ENCODE measurements around the genes S100A1 and C1orf43.

DNA sequence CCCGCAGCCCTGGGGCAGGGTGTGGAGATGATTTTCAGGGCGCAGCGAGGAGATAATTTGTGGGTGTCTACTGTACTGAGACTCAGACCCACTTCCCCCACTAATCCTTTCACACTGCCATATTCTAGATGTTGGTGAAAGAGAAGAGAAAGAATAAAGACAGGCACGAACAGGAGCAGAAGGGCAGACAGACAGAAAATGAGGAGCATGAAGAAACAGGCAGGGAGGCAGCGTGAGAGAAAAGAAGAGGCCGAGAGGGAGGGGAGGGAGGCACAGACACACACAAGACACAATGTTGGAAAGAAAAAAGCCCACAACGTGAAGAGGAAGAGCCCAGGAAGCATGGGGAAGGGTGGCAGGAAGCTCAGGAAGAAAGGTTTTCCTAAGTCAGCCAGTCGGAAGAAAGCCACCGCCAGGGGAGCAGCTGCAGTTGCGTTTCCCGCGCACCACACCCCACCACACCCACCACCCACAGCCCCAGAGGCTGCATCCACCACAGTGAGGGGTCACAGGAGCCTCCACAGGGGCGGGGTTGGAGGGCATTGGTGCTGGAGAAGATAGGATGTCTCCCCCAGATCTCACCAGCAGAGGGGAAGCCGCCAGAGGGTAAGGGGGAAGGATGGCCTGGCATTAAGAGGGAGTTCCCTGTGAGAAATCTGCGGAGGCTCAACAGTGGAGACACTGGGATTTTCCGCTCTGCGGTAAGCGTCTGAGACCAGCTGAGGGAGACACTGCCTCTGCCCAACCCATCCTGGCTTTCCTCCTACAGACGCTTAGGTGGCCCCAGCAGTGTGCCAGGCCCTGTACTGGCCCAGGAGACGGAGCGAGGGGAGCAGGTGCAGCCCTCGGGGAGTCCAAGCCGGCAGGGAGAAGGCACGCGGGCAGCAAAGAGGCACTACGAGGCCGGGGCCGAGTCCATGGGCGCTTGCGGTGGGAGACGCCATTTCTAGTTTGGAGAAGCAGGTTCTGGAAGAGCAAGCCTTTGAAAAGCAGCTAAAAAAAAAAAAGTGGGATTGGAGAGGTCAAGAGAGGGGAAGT, 20.0 kb downstream of the PGLYRP3 start:
- PRO-cap, 2 experiments: no peak in any of the 2 experiments

- PRO-cap, 2 experiments: no peak in any of the 2 experiments
Observed at GRCh38 chr1:153356973-153357300, 717 bp upstream of the S100A9 start.

DNA sequence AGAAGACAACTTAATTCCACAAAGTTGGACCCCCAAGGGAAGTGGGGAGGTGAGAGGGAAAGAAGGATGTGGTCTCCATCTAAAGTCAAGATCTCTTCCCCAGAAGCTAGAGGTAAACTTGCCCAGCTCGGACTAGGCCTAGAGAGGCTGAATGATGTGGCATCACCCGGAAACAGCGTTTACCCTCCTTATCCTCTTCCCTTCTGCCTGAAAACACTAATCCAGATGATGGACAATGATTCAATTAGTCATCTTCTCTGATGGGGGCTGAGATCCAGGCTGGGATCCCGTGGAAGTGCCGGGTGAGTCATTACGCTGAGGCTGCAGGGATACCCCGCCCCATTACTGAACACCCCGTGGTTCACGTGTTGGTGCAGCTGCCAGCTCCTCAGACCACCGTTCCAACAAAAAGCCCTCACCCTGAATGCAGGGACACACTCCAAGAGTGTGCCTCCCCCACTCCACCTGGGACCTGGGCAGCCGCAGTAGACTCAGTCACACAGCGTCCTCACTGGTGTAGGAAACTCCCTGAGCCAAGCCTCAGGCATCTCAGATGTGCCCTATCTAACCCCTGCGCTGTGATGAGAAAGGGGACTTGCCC, 2.1 kb downstream of the S100A6 start:
- PRO-cap, 2 experiments: peak in 1 of 2 experiments; most common plus-strand start position 357 of the sequence (in 1); most common minus-strand start position 406 of the sequence (in 1)

DNA sequence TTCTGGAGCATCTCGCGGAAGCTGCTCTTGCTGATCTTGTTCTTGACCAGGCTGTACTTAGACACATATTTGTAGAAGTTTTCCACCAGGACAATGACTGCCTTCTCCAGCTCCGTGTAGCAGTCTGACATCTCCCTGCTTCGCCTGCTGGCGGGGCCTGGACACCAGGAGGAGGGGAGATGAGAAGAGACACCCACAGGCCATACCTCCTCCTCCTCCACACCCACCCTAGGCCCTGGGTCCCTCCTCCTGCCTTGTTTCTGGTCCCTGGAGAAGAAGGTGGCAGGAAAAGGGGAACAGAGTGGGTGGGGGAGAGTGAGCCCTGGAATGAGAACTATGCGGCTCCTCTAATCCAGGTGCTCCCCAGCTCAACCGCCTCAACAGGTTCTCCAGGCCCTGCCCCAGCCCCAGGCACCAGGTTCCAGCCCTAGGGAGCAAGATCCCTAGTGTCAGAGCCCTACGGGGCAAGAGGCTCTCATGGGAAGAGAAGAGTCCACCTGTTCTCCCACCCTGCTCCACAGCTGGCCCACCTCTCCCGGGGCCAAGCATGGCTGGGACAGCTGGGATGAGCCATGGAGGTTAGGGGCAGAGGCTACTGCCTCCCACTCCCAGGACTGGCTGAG, 4.8 kb downstream of the S100A16 start:
- PRO-cap, 2 experiments: peak in 1 of 2 experiments; most common plus-strand start position 299 of the sequence (in 1); most common minus-strand start position 126 of the sequence (in 1)

DNA sequence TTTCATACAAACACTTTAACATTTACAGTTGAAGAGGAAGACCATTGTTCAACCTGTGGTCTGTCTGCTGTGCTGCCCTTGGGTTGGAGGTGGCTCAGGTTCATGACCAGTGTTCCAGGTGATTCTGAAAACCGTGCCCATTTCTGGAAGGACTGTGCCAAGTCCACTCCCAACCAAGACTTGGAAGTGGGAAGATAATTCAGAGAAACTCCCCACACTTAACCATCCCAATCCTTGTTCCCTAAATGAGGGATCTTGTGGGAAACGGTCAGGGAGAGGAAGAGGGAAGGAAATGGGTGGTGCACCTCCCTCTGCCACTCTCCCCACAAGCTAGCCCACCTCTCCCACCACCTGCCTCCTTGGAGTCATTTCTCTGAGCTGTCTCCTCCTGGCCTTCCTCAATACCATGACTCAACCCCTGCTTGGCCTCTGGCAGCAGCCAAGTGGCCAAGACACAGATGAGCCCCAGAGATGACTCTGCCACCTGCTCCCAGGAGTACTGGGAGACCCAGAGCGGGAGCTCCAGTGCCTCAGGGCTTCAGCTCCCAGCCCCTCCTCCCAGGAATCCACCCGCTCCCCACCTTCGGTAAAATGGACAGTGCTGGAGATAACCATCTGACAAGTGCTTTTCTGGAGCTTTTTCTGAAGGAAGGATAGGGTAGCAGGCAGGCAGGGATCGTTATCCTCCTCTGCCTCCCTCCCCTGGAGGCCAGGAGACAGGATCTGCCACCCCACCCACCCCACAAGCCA, 2.7 kb downstream of the S100A16 start:
- PRO-cap, 2 experiments: no peak in any of the 2 experiments

- PRO-cap, 2 experiments: no peak in any of the 2 experiments
Observed at GRCh38 chr1:153627770-153628664, at the start of gene S100A1. S100A1 (plus strand) TSS chr1:153628434.

- PRO-cap, 2 experiments: no peak in any of the 2 experiments
Observed at GRCh38 chr1:153653151-153653635, 5.3 kb upstream of the SNAPIN start.

GRCh38 chr1:153740422-153740958, 12.6 kb downstream of the INTS3 start:
- PRO-cap, 2 experiments: no peak in any of the 2 experiments

DNA sequence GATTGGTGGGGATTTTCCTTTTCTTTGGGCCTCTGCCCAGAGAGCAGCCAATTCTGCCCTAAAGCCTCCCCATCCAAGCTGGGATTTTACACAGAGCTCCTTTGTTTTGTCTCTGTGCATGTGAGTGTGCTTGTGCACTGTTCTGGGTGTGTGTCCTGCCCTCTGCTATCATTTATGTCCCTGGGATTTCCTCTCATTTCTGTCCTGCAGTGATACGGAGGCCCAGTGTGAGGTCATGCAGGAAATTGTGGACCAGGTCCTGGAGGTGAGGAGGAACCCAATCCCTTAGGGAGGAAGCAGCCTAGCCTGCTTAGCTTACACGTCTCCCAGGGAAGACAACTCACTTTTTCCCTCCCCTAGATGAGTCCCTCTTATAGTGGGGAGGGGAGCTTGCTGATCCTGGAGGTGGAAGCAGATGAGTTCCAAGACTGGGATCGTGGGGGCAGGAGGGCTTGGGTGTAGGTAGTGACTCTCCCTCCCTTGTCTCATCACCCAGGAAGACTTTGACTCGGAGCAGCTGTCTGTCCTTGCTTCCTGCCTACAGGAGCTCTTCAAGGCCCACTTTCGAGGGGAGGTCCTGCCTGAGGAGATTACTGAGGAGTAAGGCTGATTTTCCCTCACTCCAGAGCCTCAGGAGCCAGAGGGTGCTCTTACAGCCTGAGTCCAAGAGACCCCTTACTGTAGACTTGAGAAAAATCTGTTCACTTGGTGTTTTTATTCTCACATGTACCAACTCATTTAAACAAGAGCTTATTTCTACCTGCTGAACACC, 11.4 kb upstream of the SLC27A3 start:
- PRO-cap, 2 experiments: no peak in any of the 2 experiments

GRCh38 chr1:153790948-153791651, 15.9 kb downstream of the SLC27A3 start:
- PRO-cap, 2 experiments: no peak in any of the 2 experiments

DNA sequence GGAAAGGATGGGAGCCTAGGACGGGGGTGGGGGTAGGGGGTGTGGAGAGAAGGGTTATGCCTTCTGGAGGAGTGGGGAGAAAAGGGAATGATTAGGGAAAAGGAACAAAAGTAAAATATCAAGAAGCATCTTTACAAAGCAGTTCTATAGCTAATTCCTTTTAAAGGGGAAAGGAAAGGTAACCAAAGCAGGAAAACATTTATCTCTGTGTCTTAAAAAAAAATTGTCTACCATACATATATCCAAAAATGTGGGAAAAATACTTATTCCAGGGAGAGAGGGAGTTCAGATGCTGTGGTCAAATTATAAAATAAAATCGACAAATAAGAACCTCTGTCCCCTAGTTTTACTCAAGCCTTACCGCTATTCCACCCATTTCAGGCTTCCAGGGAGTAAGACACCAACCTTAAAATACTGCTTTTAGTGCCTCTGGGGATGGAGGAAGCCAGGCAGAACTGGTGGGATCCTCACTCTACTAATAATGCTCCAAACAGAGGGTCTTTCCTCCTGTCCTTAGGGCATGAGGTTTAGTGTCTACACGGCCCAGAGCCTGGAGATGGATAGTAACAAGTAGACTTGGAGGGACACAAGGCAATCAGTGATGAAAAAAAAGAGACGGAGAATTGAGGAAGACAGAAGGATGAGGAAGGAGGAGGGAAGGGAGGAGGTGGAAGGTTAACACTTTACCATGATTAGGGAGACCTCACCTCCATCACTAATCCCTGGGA, 31.7 kb downstream of the SLC27A3 start:
- PRO-cap, 2 experiments: no peak in any of the 2 experiments

- PRO-cap, 2 experiments: no peak in any of the 2 experiments
Observed at GRCh38 chr1:153932222-153933037, 9.7 kb upstream of the GATAD2B start.

GRCh38 chr1:153941148-153941641, 5.3 kb downstream of the DENND4B start:
- PRO-cap, 2 experiments: no peak in any of the 2 experiments

- PRO-cap, 2 experiments: no peak in any of the 2 experiments
Observed at GRCh38 chr1:153957284-153958033, 953 bp downstream of the CRTC2 start.

DNA sequence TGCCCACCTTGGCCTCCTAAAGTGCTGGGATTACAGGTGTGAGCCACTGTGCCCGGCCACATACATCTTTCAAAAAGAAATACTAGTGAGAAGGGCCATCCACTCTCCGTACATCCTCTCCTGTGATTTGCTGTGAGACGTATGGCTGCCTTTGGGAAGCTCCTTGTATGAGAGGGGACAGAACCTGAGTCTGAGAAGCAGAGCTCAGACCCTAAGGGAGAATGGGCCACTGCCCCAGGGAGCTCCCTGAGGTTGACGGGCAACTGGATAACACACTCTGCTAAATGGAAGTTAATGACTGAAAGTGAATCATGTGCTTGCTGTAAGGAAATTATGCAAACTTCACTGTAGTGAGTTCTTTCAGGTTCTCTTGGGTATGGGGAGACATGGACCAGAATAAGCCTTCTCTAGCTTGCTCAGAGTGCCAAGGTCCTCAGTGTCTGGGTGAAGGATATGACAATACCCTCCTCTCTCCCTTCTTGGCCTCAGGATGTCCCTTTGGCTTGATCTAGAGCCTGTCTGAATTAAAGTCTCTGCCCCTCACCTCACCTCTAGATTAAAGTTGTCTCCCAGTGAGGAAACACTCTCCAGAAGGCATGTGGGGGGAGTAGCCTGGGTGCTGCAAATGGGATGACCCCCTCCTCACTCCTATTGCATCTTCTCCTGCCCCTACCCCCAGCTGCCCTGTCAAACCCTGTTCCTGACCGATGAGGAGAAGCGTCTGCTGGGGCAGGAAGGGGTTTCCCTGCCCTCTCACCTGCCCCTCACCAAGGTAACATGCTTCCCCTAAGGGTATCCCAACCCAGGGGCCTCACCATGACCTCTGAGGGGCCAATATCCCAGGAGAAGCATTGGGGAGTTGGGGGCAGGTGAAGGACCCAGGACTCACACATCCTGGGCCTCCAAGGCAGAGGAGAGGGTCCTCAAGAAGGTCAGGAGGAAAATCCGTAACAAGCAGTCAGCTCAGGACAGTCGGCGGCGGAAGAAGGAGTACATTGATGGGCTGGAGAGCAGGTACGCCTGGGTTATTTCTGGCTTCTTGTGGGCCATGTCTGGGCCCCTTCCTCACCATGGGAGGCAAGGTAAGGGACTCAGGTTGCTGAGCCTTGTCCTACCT, 4.7 kb downstream of the CREB3L4 start:
- PRO-cap, 2 experiments: no peak in any of the 2 experiments

- PRO-cap, 2 experiments: no peak in any of the 2 experiments
Observed at GRCh38 chr1:153974373-153975209, 2.9 kb downstream of the JTB start.

- PRO-cap, 2 experiments: no peak in any of the 2 experiments
Observed at GRCh38 chr1:154154255-154154752, 37.6 kb downstream of the TPM3 start.

DNA sequence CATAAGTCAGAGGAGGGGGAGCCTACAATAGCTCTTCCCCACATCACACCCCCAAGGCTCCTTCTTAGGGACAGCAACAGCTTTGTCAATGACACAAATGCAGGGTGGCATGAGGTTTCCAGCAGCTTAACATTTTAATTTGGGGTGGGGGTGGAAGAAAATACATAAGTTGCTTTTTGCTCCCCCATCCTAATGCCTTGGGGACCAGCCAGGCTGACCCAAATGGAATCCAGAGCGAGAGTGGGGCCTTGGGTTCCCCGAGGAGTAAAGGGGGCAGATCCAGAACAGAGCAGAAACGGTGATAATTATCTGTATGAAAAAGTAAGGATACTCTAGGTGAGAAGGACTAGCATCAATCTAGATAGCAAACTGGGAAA, 24.3 kb downstream of the TPM3 start:
- PRO-cap, 2 experiments: no peak in any of the 2 experiments

GRCh38 chr1:154219990-154220849, at the start of gene C1orf43:
C1orf43 (minus strand) TSS chr1:154220590.
- PRO-cap, 2 experiments: peak in 2 of 2 experiments; most common minus-strand start chr1:154220621 (in 1)

DNA sequence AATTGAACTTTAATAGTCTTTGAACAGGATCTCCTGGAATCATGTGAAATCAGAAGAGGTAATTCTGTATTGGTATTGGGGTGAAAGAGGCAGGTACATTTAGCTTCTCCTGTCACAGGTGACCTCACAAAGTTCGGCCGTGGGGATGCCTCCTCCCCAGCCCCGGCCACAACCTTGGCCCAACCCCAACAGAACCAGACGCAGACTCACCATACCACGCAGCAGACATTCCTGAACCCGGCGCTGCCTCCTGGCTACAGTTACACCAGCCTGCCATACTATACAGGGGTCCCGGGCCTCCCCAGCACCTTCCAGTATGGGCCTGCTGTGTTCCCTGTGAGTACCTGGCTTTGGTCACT, 11.7 kb upstream of the HAX1 start:
- PRO-cap, 2 experiments: no peak in any of the 2 experiments